Monocyte (primary cell): ENCODE results near the genes AADACL4, PDPN and EFHD2.

DNA sequence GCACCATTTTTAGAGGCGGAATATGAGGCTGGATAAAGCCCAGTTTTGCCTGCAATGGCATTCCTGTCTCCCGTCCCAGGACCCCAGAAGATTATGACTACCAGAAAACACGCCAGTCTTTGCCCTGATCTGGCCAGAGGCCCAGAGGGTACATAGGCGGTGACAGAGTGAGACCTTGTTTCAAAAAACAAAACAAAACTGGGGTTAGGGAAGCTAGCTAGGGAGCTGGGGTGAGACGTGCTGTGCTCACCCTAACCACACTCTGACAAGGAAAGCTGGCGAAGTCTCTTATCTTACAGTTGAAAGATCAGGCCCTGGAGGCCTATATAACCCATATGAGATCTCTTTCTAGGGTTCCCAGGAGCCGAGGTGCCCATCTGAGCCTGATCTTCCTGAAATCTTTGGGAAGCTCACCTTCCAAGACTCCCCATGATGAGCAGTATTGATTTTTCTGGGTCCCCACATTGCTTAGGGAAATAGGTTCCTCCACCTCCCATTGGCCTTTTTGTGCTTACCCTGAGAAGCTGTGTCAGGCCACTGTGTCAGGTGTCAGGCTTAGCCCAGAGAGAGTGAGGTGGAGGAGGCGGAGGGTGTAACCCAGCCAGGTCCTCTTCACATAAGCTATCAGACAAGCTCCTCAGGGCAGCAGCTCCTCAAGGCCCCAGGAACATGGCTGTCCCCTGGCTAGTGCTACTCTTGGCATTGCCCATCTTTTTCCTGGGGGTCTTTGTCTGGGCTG is at the start of gene AADACL4:
AADACL4 (plus strand) TSS at position 208 of the 739 bp plus-strand sequence.
- PRO-cap, 2 experiments: no peak in any of the 2 experiments

DNA sequence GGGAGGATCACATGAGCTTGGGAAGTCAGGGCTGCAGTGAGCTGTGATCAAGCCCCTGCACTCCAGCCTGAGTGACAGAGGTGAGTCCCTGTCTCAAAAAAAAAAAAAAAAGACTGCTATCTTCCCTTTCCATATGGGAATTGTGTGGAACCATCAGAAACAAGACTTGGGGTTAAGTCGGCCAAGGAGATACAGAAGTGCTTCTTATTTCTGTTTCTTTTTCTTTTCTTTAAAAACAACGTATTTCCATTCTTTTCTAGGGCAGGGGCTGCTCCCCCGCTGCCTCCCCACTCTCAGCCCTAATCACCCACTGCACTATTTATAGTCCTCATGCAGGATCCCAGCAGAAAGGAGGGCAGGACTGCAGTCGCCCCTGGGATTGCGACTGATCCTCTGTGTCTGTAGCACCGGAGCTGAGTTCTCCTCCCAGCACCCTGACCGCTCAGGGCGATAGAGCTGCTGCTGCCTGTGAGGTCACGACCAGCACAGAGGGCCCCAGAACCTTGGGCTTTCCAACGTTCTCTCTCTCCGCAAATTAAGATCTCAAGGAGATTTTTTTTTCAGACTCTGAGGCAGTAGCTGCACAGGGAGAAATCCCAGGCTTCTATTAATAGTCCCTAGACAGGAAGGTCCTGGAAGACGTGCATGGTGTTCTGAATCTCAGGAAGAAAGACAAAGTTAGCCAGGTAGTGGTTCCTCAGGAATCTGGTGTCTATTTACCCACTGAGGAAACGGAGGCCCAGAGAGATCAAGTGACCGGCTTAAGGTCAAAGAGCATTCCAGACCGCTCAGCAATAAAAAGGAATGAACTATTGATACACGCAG is 46.7 kb downstream of the PRAMEF20 start:
- PRO-cap, 2 experiments: no peak in any of the 2 experiments

DNA sequence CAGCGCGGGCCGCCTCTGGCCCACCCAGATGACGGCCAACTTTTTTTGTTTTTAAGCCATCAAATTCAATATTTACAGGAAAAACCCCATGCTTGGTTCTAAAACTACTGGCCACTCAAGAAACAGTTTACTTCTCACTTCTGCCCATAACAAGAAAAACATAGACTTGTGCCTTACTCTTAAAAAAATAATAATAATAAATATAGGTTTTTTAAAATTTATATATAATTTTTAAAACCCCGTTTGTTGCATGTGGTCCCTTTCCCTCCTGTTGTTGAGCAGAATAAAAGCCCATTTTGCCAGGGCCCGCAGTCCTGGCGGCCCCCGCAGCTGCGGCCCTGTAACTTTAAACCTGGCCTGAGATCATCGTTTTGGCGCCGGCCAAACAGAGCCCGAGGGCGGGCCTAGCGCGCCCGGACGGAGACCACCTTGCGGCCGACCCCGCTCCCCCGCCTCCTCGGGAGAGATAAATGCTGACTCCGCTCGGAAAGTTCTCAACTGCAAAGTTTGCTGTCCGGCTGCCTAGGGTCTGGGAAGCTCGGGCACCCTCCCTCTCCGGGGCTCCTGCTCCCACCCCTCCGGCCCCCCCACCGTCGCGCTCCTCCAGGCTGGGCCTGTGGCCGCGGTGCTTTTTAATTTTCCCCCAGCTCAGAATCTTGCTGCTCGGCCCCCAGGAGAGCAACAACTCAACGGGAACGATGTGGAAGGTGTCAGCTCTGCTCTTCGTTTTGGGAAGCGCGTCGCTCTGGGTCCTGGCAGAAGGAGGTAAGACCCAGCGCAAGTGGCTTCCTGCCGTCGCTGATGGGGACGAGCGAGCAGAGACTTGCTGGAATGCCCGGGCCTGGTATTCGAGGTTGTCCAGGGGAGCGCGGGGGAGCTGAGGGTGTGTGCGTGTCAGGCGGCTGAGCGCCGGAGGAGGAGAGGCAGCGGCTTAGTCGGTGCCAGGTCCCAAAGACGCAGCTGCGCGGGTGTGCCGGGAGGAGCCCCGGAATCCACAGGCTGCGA is at the start of gene PDPN:
PDPN (plus strand) TSS at position 497 of the 1,005 bp plus-strand sequence.
- PRO-cap, 2 experiments: no peak in any of the 2 experiments

DNA sequence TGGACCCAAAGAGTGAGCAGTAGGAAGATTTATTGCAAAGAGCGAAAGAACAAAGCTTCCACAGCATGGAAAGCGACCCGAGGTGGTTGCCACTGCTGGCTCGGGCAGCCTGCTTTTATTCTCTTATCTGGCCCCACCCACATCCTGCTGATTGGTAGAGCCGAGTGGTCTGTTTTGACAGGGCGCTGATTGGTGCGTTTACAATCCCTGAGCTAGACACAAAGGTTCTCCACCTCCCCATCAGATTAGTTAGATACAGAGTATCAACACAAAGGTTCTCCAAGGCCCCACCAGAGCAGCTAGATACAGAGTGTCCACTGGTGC is 282.4 kb downstream of the PRDM2 start:
- PRO-cap, 2 experiments: no peak in any of the 2 experiments

DNA sequence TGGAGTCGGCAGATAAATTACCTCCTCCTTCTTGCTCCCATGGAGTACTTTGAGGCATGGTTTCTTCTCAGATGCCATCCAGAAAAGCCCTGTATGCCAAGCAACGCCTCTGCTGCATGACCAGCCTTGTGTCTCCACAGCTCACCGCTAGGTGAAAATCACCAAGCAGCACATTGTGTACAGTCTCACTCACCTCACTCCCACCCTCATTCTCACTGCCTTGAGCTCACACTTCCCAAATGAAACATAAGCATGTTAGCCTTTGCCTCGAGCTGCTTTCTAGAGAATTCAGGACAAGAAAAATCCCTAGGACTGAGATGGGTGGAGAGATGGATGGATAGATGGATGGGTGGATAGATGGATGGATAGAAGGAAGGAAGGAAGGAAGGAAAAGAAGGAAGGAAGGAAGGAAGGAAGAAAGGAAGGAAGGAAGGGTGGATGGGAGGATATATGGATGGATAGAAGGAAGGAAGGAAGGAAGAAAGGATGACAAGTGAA is 120.6 kb upstream of the KAZN start:
- PRO-cap, 2 experiments: no peak in any of the 2 experiments

DNA sequence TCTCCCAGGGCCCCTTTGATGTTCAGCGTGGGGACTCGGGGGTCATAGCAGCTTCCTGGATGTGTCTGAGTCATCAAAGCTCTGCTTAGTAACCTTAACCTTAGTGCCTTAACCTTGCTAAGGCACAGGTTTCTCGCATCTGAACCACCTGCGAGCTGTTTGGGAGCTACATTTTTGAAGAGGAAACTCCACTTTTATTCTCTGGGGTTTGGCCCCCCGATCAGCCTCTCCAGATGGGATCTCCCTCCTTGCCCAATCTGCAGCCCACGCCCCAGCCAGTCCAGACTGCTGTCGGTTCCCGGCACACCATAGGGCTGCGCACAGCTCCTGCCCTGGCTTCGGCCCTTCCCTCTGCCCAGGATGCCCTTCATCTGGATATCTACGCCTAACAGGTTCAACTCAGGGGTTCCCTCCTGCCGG is 135.2 kb downstream of the KAZN start:
- PRO-cap, 2 experiments: no peak in any of the 2 experiments

GRCh38 chr1:14742096-14742466 is 143.6 kb downstream of the KAZN start:
- PRO-cap, 2 experiments: no peak in any of the 2 experiments

DNA sequence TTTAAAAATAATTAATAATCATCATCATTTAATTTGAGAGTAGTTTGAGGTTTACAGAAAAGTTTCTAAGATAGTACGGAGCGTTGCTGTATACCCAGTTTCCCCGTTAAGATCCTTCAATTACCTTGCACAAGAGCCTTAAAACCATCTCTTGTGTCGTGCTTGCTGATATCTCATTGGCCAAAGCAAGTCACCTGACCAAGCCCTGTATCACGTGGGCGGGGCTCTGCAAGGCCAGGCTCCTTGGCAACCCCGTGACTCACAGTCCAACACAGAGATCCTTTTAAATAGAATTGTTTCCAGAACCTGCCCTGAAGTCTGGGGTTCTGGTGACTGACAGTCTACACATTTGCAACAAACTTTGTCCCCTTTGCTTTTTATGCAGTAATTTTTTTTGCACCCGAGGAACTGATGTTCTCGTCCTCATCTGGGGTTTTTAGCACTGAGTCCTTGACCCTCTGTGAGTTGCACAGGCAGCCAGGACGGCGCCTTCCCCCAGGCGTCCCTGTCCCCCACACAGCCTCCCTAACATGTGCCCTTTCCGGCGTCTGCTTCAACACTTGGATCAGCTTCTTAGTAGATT is 183.3 kb upstream of the TMEM51 start:
- PRO-cap, 2 experiments: no peak in any of the 2 experiments

DNA sequence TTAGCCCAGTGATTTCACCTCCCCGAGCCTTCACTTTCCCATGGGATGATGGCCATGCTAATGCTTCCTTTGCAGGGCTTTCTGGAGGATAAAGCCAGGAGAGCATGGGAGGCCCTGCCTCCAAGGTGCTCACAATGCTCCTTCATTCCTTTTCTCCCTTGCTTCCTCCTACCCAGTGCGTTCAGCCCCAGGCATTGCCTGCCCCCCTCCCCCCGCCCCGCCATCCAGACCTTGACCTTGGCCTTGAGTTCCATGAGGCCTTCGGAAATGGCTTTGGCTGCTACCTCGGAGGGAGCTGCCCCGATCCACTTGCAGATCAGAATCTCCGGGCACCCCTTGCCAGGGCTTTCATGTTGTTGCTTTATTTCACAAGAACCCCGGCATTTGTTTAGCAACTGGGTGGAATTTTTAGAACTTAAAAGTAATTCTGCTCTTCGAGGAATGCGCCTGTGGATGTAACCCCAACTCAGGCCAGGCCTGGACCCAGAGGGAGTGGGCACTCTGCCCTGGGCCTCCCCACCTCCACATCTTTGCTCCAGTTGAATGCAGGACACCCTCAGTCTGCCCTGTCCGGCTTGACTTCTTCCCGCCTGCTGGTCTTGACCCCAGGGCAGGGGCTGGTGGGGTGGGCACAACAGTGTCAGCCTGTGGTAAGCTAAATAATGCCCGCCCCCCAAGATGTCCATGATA is 154.1 kb upstream of the TMEM51 start:
- PRO-cap, 2 experiments: no peak in any of the 2 experiments

DNA sequence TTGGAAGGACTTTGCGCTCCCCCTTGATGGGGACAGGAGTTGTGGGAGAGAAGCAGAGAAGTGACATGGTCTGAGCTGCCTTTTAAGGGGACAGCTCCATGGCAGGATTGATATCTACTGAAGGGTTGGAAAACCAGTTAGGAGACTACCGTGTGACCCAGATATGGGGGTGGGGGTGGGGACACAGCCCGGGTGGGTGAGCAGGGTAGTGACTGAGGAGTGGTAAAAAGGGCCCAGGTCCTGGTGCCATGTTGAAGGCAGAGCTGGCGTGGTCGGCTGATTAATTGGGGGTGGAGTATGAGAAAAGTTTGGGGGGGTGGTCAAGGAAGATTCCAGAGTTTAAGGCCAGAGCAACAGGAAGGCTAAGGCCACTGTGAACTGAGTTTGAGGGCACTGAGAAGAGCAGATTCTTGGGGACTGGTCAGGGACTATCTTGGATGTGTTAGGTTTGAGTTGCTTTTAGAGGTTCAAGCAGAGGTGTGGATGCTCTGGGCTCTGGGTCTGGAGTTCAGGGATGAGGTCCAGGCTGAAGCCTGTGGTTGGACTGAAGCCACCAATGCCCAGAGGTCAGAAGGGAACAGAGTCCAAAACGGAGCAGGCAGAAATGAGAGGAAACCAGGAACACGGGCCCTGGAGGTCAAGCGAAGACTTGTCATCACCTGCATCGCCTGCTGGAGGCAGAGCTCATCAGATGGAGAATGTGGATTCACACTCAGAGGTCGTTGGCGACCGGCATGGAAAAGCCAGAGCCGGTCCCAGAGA is 129.8 kb upstream of the TMEM51 start:
- PRO-cap, 2 experiments: no peak in any of the 2 experiments

- PRO-cap, 2 experiments: no peak in any of the 2 experiments
Measured at GRCh38 chr1:15089316-15089952, 64.1 kb upstream of the TMEM51 start.

- PRO-cap, 2 experiments: no peak in any of the 2 experiments
Measured at GRCh38 chr1:15090298-15091047, 63.1 kb upstream of the TMEM51 start.

DNA sequence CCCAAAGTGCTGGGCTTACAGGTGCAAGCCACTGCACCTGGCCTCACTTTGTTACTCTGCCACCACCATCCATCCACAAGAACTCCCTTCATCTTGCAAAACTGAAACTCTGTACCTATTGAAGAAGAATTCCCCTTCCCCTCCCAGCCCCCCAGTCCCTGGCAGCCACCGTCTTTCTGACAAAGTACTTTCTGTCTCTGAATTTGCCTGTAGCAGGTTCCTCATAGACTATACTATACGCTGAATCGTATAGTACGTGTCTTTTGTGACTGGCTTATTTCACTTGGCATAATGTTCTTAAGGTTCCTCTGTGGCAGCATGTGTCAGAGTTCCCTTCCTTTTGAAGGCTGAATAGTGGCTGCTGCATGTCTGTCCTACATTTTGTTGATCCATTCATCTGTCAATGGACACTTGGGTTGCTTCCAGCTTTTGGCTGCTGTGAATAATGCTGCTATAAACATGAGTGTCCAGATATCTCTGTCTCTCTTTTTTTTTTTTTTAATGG is 11.1 kb downstream of the FHAD1 start:
- PRO-cap, 2 experiments: peak in 2 of 2 experiments; most common plus-strand start position 326 of the sequence (in 2); most common minus-strand start position 95 of the sequence (in 1)

DNA sequence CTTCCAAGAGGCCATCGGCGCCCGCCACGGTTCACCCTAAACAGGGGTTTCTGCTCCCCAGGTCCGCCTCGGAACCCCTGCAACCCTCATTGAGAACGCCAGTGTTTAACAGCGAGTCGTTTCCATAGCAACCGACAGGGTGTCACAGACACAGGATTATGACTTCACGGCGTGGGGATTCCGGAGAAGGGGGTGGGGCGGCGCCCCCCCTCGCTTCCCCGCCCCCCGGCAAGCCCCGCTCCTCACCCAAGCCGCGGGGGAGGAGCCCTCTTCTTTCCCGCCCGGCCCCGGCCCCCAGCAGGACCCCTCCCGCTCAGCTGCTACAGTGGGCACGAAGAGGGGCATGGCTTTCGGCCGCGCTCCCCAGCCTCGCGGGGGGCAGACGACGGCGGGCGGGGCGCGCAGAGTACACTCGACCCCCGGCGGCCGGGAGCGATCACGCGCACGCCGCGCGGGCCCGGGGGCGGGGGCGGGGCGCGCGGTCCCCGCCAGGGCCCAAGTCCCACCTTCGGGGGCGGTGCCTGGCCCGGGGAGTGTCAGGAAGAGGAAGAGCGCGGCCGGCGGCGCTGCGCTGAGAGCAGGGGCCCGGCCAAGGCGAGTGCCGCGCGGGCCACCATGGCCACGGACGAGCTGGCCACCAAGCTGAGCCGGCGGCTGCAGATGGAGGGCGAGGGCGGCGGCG is at the start of gene EFHD2:
EFHD2 (plus strand) TSS at position 532 of the 682 bp plus-strand sequence.
- PRO-cap, 2 experiments: peak in 2 of 2 experiments; most common plus-strand start position 271 of the sequence (in 2); most common minus-strand start position 52 of the sequence (in 2)

GRCh38 chr1:15519365-15519603 is 4.7 kb downstream of the CASP9 start:
- PRO-cap, 2 experiments: no peak in any of the 2 experiments

DNA sequence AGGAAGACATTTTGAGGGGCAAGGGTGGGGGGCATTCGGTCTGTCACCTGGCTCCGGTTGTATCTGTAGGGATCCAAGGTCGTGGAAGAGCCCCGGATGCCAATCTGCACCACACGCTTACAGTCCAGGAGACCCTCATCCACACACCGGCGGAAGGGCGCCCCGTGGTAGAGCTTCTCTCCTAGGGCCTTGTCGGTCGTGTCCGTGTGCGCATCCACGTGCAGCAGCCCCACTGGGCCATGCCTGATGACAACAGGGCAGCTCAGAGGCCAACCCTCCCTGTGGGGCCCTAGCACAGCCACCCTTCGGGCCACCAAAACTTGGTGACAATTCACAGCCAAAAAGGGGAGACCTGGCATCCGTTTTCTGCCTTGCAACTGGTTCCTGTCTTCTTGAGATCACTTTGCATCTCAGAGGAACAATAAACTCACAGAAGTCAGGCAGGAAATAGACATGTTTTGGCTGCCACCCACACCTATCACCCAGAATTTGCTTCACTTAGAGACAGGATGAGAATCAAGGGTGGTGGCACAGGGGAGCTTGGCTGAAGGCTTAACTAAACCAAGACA is 6.0 kb downstream of the AGMAT start:
- PRO-cap, 2 experiments: no peak in any of the 2 experiments

GRCh38 chr1:15643388-15643625 is 16.2 kb upstream of the RSC1A1 start:
- PRO-cap, 2 experiments: peak in 2 of 2 experiments; most common plus-strand start chr1:15643574 (in 2)

DNA sequence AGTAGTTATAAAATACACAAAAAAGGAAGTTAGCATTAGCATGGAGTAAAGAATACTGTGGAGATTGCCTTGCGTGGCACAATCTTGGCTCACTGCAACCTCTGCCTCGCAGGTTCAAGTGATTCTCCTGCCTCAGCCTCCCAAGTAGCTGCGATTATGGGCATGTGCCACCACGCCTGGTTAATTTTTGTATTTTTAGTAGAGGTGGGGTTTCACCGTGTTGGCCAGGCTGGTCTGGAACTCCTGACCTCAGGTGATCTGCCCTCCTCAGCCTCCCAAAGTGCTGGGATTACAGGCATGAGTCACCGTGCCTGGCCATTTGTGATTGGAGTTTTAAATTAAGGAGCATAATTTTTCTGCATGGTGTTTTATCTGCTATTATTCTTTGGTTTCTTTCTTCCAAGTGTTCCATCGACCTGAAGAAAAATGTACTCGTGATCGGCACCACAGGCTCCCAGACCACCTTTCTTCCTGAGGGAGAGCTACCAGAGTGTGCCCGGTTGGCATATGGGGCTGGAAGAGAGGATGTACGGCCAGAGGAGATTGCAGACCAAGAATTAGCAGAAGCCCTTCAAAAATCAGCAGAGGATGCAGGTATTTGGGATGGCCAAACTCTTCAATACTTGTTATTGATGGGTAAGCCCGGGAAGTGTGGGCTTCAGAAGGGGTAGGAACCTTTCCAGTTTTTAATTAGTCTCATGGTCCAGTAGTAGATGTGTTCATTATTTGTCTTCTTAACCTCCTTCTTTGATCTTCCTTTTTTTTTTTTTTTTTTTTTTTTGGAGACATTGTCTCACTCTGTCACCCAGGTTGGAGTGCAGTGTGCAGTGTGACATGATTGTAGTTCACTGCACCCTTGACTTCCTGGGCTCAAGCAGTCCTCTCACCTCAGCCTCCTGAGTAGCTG is 8.0 kb upstream of the RSC1A1 start:
- PRO-cap, 2 experiments: no peak in any of the 2 experiments

DNA sequence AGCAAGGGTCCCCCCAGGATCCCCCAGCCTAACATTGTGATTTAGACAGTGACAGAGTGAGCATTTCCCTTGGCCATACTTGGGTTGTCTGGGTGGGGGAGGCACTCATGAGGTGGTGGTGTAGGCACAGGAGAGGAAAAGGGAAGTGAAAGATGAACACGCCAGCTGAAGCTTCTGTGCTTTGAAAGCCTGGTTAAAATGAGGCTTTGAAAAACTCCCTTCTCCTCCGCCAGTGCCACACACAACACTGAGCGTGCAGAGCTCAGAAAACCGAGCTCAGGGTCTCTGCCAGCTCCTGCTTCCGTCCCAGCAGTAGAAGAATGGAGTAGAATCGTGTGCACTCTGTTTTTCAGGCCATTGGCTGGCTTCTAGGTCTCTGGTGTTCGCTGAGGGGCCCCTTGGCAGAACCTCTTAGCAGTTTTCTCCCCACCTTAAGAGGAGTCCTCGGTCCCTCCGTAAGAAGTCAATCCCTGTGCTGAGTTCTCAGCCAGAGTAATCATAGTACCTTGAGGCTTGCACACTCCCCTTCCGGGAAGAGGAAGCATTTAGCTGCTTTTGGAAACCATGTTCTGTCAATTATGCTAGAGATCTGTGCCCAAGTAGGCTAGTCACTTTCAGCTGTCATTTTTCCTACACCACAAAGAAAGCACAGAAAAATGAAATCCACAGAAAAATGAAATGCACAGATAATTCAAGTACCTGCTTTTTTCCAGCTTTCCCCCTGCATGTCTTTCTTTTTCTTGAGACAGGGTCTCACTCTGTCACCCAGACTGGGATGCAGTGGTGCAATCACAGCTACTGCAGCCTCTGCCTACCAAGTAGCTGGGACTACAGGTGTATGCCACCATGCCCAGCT is 13.0 kb downstream of the PLEKHM2 start:
- PRO-cap, 2 experiments: peak in 1 of 2 experiments; most common plus-strand start position 84 of the sequence (in 1)

GRCh38 chr1:15734915-15735811 is 895 bp upstream of the SLC25A34 start:
- PRO-cap, 2 experiments: peak in 2 of 2 experiments; most common plus-strand start chr1:15735596 (in 1)